Metanephros (tissue), 2 donors: ENCODE measurements around the genes LHX2 and RALGPS1.

DNA sequence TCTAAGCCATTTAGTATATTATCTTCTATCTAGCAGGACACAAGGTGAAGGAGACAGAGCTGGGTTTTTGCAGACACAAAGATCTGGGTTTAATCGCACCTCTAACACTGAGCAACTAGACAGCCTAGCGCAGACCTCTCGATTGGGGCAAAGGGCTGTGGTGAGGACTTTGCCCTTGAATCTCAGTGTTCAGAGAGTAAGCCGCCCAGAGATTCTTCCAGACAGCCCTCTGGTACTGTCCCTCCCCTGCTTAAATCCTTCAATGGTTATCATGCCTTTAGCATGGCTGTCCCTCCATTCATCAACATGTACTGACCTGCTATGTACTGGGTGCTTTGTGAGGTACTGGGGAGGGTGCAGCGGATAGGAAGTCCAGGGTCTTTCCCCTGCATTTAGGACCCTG lies 128.2 kb downstream of the CRB2 start:
- RAMPAGE, long total RNA, result no peak

DNA sequence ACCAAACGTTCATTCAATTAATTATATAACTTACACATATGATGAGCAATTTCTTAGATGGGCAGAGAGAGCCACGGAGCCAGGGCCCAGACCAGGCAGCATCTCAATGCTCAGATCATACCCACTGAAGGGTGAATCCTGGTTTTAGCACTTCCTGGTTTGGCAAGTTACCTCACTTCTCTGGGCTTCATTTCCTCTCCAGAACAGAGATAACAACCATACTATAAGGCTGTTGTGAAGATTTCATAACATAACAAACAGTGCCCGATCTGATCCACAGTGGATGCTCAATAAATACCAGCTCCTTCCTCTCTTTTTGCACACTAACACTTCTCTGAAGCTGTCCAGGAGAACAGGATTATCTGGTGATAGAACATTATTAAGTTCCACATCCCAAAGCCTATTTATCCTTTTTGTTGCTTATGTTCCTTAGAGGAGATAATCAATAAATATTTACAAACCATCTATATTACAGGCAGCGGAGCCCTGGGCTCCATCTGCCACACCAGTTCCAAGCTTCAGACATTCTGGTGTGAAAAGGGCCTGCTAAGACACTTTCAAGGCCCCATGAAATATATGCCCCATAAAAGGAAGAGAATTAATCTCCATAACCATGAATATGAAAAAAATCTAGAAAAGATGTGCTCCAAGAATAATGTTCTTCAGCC lies 271.0 kb downstream of the DENND1A start:
- RAMPAGE, long total RNA, result no peak

DNA sequence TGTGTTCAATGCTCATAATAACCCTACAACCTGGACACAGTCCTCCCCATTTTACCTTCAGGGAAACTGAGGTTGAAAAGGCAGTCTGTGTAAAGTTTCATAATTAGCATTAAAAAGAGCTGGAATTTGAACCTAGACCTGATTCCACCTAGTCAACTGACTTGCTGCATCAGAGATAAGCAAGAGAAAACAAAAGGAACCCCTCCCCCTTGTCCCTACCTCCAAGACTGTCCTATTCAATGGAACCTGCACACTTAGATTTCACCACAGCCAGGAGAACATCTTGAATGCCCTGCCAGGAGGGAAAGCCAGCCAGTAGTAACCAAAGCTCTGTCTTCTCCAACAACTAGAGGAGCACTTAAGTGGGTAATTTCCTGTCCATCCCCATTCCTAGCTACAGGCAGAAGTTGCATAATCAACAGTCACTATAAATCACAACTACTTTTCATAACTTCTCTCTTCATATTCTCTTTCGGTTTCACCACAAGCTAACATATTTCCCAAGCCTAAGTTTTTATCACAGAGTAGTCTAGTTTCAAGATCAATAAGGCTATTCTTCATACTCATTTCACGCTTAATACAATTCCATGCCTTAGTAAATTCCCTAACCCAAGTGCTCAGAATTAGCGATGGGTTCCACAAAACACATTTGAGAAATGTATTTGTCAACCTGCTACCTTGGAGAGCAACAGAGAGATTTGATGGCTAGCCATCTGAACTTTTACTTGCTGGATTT lies 2.2 kb downstream of the DENND1A start:
- RAMPAGE, long total RNA, result no peak

DNA sequence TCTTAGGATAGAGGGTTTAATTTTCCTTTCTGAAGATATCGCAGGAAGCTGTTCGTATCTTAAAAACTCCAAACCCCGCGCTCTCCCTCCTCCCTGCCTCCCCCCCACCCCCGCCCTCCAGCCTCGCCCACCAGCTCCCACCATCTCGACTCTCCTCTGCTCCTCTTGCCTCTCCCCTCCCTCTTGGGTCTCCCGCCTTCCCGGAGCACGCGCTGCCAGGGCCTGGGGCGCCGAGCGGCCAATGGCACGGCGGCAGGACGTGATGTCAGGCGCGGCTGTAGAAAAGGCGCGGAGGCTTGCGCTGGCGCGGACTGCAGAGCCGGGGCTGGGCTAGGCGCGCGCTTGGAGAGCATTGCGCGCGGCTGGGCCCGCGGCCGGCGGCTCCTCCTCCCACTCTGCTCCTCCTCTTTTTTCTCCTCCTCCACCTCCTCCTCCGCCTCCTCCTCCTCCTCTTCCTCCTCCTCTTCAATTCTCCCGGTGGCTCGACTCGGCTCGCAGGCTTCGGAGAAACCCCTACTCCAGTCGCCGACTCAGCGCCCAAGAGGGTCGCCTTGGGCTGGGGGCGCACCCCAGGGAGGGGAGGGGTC lies at the start of gene LHX2:
TSS of gene LHX2 (plus strand) at position 468 of the 587 bp plus-strand sequence.
- RAMPAGE, long total RNA, result no peak

GRCh38 chr9:124045462-124045938 lies 33.9 kb downstream of the LHX2 start:
- RAMPAGE, long total RNA, result no peak

DNA sequence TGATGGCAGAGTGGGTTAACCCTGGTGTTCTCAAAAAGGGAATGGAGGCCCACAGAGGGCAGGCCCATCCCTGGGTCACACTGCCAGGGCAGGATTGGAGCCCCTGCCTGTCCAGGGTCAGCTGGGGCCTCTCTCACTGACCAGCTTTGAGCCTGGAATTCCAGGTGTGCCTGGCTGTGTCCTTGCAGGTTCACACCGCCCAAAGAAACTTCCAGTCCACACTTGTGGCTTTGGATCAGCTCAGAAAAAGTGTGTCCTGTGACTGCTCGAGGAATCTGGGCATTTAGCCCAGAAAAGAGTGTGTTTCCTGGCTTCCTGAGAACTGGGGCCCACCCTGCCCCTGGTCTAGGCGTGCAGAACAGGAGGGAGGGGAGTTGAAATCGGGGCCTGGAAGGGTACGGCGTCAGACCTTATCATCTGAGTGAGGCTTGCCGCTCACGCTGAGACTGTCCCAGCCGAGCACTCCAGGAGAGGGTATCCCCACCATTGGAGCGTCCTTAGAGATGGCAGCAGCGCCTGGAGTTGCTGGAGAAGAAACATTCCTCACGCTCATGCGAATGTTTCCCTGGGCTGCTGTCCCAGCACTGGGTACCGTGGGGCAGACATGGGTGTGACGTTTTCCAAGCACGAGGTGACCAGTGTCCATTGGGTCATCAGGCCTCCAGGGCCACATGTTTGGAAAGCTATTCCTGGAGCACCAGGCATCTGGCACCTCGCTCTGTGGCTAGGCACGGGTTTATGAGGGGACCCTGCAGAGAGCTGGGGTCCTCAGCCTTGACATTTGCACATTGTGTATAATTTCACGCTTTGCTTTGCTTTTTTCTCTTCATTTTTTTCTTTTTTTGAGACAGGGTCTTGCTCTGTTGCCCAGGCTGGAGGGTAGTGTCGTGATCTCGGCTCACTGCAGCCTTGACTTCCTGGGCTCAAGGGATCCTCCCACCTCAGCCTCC lies 22.5 kb downstream of the NEK6 start:
- RAMPAGE, long total RNA, result no peak

DNA sequence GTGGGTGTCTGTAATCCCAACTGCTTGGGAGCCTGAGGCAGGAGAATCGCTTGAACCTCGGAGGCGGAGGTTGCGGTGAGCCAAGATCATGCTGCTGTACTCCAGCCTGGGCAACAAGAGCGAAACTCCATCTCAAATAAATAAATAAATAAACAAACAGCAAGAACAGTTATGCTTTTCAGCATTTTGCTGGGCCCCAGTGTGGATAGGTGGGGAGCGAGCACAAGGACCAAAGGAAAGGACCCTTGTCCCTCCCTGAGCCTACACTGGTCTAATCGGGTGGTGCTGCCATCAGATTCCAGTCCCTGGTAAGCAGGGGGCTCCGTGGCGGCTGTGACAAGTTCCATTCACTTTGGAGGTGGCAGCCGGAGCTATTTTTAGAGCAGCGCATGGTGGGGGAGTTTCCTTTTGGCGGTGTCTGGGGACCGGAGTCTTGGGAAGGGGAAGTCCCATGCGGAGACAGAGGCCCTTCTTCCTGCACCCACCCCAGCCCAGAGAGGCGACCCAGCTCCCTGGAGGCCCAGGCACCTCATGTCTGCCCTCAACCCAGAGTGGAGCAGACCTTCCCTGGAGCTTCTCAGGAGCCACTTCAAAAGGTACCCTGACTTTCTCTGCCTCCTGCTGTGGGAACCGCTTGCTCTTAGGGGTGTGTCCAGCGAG lies 33.9 kb downstream of the NEK6 start:
- RAMPAGE, long total RNA, result no peak

GRCh38 chr9:124352470-124353354 lies 62.5 kb downstream of the PSMB7 start:
- RAMPAGE, long total RNA, result no peak

GRCh38 chr9:124657981-124659010 lies 112.8 kb downstream of the NR6A1 start:
- RAMPAGE, long total RNA, result start-site peak on the plus strand at chr9:124658417-124658436, 171 and 70 reads in 2 replicates

- RAMPAGE, long total RNA, result no peak
These were observed 32.3 kb downstream of the ARPC5L start for GRCh38 chr9:124894100-124894668.

DNA sequence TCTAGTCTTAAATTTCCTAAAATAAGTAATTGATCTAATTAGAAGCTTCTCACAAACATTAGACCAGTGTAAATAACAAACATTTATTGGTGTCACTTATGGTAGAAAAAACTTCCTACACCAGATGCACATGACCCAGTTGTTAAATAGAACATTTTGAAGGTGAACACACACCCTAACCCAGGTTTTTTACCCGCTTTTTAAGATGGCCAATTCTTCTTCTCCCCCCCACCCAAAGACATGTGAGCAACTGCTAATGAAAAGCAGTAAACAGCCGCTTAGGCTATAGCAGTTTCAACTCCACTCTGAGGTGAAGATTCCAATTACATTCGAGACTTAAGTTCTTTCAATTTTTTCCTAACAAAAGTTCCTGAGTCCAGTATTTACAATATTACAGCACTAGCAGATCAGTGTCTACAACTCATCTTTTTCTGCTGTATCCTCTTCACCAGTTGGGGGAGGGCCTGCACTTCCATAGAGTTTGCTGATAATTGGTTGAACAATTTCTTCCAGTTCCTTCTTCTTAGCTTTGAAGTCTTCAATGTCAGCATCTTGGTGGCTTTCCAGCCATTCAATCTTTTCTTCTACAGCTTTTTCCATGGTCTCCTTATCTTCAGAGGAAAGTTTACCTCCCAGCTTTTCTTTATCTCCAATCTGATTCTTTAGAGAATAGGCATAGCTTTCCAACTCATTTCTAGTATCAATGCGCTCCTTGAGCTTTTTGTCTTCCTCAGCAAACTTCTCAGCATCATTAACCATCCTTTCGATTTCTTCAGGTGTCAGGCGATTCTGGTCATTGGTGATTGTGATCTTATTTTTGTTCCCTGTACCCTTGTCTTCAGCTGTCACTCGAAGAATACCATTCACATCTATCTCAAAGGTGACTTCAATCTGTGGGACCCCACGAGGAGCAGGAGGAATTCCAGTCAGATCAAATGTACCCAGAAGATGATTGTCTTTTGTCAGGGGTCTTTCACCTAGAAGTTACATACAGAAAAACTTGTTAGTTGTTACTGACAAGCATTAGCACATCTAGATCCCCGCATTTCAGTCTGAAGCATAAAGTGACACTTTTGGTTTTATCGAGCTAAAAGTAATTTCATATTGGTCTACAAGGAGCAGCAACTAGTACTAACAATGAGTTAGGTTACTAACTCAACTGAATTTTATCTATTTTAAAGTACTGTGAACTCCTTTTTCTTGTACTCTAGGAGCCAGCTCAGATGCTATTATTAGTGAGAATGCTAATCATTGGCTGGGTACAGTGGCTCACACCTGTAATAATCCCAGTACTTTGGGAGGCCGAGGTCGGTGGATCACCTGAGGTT lies 4.5 kb downstream of the HSPA5 start:
- RAMPAGE, long total RNA, result no peak

- RAMPAGE, long total RNA, result no peak
These were observed 27.9 kb downstream of the GAPVD1 start for GRCh38 chr9:125289171-125290199.

- RAMPAGE, long total RNA, result no peak
These were observed 113.0 kb downstream of the GAPVD1 start for GRCh38 chr9:125374464-125375125.

DNA sequence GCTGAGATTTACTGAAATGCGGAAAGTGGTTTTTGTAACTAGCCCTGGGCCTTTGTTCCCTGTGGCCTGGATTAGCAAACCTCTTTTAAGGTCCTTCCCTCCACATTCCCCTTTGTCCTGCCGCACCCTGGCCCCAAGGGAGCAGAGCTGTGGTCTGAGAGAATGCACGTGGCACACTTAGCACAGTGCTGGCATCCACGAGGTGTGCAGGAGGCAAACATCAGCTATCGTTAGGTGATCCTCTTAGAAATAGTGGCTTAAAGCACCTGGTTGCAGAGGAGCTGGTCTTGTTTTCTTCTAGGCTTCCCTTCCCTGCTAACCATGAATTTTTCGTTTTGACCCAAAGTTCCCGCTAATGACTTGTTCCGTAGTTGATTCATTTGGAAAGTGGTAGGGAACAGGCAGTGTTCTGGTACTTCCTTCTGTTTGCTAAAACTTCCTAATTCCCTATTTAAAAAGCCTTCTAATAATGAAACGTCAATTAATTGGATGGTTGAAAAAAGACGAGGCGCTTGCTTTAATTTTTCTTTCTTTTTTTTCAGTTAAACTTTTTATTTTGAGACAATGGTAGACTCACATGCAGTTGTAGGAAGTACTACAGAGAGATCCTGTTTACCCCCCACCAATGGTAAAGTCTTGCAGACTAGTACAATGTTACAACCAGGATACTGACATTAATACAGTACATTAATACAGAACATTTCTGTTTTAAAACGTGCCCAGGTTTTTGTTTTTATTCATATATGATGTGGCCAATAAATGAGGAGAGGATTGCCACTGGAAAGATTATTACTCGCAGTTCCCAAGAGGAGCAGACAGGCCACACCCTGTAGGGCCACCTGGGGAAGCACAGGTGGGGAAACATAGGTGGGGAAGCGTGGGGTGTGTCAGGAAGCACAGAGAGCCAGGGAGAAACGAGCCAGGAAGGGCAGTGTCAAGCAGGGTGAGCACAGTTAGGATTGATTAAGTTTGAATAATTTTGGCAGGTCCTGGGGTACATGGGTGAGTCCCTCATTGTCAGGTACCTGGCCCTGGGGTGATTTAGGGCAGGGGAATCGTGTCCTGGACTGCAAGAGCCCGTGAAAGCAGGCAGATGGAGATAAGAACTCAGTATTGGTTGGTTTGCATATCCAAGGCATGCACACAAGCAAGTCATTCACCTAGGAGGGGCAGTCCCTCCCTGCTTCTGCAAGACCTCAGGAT lies 22.0 kb downstream of the MVB12B start:
- RAMPAGE, long total RNA, result no peak

GRCh38 chr9:126363081-126363578 lies 36.5 kb downstream of the MVB12B start:
- RAMPAGE, long total RNA, result no peak

GRCh38 chr9:126367674-126368182 lies 41.1 kb downstream of the MVB12B start:
- RAMPAGE, long total RNA, result no peak

- RAMPAGE, long total RNA, result no peak
These were observed 80.1 kb upstream of the LMX1B start for GRCh38 chr9:126533484-126534136.

DNA sequence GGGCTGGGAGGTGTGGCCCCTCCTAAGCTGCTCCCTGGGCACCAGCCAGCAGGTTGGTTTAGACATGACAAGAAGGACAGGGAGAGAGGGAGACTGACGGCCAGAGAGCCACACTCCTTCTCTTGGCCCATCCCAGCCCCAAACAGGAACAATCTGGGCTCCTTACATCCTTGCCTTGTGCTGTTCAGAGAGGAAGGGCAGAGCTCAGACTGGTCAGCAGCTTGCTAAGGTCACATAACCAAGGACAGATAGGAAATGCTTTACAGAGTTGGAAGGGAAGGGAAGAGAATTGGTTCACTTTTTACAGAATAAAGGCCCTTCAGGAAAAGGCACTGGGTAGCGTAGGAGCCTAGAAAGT lies 94.5 kb downstream of the LMX1B start:
- RAMPAGE, long total RNA, result no peak

DNA sequence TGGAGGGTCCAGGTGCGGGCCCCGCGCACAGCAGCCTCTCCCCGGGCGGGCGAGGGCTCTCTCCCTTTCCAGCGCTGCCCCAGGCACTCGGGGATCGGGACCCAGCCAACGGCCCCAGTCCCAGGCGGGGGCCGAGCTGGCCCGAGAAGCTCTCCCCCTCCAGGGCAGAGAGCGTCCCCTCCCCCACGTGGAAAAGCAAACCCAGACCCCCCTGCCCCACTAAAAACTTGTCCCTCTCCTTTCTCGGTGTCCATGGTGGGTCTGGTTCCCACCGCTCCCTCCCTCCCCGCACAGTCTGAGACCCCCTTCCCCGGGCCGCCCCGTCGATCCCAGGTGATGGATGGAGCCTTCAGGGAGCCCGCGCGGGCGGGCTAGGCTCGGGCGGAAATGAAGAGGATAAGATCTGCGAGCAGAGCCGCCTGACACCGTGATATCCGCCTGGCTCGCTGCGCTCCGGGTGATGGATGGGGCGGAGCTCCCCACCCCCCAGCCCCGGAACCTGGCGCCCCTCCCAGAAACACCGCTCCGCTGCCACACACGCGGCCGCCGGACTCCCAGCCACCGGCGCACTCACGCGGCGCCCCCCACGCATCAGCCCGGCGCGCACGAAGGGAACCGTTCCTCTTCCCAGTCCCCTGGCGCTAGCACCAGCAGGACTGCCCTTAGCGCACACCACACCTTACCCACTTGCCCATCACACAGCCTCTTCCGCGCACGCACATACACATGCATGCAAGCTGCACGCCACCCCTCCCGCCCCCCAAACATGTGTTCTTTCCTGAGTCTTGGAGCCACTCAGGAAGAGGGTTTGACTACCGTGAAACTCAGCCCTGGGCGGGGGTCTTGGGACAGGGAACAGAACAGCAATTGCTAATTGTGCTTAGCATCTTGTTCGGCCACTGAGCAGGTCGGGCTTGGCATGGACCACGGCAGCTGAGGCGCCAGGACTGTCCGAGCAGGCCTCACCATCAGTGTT lies 81.6 kb upstream of the ZBTB43 start:
- RAMPAGE, long total RNA, result no peak

- RAMPAGE, long total RNA, result no peak
These were observed at the start of gene RALGPS1 for GRCh38 chr9:126914266-126915524. Gene RALGPS1, plus strand, starts transcription at chr9:126914782.